ENCODE measurements around the genes LCN8 and MAMDC4.

GRCh38 chr9:136525831-136526552 lies 19.9 kb downstream of the NOTCH1 start:
- PRO-cap, 7 experiments = no peak in any of the 7 experiments
- RAMPAGE, long total RNA, 2 experiments = no peak in any of the 2 experiments

- PRO-cap, 7 experiments = peak in 1 of 7 experiments; most common minus-strand start chr9:136530107 (in 1)
- RAMPAGE, long total RNA, 2 experiments = no peak in any of the 2 experiments
Measured at GRCh38 chr9:136529663-136530292, 16.1 kb downstream of the NOTCH1 start.

DNA sequence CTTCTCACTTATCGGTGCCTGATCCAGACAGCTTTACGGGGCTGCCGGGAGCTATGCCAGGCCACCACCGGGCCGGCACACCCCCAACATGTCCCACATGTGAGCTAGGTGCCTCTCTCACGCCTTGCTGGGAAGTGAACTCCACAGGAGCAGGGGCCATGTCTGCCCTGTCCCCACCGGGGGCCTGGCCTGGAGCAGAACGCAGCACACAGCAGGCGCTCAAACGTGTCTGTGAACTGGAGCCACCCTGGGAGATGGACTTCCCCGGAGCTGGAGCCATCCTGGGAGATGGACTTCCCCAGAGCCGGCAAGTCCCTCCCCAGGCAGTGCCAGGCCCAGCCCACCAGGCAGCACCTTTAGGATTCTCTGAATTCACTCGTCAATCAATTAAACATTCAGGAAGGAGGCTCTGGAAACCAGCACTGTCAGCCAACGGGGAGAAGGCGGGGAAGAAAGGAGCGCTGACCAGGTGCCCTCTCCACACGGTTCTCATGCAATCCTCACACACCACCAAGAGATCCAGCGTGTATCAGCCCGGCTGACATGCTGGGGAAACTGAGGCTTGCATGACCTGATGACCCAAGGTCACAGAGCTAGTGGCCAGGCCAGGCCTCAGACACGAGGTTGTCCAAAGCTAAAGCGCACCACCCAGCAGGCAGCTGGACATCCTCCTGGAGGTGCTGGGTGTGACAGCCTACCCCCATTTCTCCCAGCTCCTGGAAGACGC lies 5.6 kb downstream of the NOTCH1 start:
- PRO-cap, 7 experiments = no peak in any of the 7 experiments
- RAMPAGE, long total RNA, 2 experiments = no peak in any of the 2 experiments

GRCh38 chr9:136551158-136551777 lies 5.4 kb upstream of the NOTCH1 start:
- PRO-cap, 7 experiments = peak in 5 of 7 experiments; most common plus-strand start chr9:136551535 (in 1); most common minus-strand start chr9:136551445 (in 5)
- RAMPAGE, long total RNA, 2 experiments = no peak in any of the 2 experiments

DNA sequence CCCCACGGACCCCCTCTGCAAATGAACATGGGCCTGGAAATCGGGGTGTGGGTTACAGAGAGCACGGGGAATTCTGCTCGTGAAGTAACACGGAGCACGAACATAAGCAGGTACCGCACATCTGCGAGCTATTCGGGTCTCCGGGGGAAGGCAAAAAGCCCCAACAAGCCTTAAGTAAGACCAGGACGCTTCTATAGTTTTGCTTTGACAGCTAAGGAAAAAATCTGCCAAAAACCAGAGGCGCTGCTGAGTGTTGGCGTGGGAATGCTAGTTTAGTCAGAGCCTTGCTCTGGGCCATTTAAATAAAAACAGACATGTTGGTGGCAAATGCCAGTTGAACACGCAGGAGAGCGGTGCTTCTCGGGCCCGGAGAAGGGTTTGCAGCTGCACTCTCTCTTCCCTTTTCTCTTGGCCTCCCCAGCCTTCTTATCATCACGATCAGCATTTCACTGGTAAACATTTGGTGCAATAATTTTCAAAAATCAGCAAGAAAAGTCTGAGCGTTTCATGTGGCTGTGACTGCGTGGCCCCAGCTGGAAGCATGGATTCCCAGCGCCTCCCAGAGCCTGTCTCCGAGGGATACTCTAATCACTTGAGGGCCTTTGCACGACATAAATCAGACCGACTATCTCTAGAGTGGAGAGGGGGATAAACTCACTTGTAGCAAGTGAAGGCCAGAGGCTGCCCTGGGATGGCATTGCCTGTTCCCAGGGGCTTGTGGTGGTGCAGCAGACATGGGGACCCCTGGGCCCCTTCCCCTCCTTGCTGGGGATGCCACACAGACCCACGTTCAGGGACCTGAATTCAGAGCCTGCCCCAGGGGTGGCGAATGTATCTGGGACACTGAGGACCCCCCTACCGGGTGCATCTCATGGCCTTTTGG lies 6.4 kb upstream of the NOTCH1 start:
- PRO-cap, 7 experiments = no peak in any of the 7 experiments
- RAMPAGE, long total RNA, 2 experiments = no peak in any of the 2 experiments

DNA sequence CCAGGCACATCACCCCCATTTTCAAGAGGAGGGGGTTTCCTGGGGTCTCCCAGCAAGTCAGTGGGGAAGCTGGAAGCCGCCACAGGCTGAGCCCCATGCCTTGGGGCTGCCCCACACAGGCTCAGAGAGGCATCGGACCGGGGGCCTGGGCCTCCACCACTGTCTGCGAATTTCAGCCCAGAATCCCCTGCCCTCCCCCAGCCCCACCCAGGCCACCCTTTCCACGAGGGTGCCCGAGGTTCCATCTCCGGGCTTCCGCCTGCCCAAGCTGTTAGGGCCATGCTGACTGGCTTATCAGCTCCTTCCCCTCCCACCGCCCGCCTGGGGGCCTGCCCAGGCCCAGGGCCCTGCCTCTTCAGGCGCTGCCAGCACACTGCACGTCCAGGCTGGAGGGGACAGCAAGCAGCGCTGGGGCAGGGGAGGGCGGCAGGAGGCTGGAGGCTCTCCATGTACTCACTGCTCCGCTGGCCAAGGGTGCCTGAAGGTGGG lies 58.0 kb upstream of the EGFL7 start:
- PRO-cap, 7 experiments = no peak in any of the 7 experiments
- RAMPAGE, long total RNA, 2 experiments = no peak in any of the 2 experiments

GRCh38 chr9:136685684-136686515 lies 1.4 kb downstream of the AGPAT2 start:
- PRO-cap, 7 experiments = no peak in any of the 7 experiments
- RAMPAGE, long total RNA, 2 experiments = no peak in any of the 2 experiments

- PRO-cap, 7 experiments = no peak in any of the 7 experiments
- RAMPAGE, long total RNA, 2 experiments = no peak in any of the 2 experiments
Measured at GRCh38 chr9:136728457-136729091, 14.2 kb downstream of the LCN10 start.

DNA sequence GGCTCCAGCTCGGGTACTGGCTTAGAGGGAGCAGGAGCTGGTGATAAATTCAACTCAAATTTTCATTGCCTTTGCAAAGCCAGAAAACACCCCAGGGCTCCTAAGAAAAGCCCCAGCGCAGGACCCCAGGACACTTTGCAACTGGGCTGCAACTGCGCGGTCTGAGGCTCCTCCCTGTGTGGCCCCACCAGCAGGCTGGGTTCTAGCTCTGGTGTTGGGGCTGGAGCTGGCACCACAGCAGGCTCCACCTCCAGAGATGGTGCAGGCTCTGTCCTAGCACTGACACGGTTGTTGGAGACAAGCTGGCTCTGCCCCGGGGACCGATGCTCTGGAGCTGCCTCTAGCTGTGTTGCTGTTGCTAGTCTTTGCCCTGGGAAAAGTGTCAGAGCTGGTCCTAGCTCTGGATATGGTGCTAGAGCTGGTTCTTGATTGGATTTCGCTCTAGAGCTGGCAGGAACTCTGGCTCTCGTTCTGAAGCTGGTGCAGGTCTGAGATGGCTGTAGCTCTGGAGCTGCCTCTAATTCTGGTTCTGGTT lies 13.6 kb downstream of the LCN10 start:
- PRO-cap, 7 experiments = no peak in any of the 7 experiments
- RAMPAGE, long total RNA, 2 experiments = no peak in any of the 2 experiments

DNA sequence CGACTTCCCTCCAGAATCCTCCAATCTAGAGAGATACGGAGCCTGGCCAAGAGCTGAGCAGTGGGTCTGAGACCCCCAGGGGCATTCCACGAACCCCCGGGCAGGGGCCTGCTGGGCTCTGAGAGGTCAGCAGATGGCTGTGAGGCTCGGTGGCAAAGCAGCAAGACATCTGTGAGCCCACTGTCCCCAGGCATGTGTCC lies 999 bp downstream of the LCN8 start:
- PRO-cap, 7 experiments = peak in 1 of 7 experiments; most common plus-strand start position 144 of the sequence (in 1)
- RAMPAGE, long total RNA, 2 experiments = no peak in any of the 2 experiments

DNA sequence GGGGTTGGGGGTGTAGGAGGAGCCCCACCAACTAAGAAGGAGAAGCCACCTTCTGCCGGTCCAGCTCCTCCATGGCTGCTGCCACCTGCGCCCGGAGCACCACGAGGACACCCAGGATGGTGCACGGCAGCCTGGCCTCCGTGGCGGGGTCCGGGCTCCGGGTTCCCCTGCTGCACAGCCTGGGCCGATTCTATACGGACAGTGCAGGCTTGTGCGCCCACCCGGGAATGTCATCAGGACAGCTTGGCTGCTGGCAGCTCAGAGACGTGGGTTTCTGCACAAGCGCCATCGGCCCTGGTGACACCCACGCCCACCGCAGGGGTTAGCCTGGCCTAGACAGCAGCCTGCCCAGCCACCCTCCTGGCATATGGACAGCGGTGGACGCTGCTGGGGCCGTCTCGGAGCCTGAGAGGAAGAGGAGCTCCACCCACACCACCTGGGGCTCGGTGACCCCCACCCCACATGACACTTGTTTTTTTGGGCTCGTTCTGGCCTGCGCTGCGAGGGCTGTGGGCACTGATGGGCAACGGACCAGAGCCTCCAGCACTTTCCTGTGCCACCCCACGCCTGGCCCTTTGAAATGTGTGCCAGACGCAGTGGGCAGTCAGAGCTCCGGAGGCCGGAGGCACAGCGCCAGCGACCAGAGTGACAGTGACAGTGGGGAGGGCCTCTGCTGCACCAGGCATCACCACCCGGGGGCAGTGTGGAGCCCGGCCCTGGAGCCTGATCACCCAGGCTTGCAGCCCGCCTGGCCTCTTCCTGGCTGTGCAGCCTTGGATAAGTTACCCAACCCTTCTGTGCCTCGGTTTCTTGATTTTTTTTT lies at the start of gene LCN8:
Gene LCN8, minus strand, starts transcription at position 386 of the 823 bp plus-strand sequence.
- PRO-cap, 7 experiments = no peak in any of the 7 experiments
- RAMPAGE, long total RNA, 2 experiments = no peak in any of the 2 experiments

DNA sequence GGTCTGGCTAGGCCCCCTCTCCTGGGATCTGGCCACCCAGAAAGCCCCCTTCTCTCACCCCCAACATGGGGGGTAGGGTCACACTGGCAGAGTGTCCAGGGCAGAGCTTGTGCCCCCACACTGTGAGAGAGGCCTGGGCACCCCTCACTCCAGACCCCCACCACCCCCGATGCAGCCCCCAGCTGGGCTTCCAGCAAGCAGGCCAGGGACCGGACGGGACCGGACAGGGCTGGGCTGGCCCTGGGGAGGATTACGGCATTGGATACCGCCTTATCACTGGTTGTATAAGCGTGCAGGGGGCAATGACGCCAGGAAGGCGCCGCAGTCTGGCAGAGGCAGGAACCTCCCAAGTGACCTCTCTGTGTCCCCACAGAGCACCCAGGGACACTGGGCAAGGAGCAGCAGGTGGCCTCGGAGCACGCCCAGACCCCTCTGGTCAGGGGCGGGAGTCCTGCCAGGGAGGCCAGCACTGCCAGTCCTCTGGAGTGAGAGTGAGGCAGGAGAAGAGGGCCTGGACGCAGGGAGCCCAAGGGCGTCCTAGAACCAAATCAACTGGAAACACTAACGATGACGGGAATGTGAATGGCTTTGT lies 693 bp upstream of the LCN15 start:
- PRO-cap, 7 experiments = no peak in any of the 7 experiments
- RAMPAGE, long total RNA, 2 experiments = no peak in any of the 2 experiments

DNA sequence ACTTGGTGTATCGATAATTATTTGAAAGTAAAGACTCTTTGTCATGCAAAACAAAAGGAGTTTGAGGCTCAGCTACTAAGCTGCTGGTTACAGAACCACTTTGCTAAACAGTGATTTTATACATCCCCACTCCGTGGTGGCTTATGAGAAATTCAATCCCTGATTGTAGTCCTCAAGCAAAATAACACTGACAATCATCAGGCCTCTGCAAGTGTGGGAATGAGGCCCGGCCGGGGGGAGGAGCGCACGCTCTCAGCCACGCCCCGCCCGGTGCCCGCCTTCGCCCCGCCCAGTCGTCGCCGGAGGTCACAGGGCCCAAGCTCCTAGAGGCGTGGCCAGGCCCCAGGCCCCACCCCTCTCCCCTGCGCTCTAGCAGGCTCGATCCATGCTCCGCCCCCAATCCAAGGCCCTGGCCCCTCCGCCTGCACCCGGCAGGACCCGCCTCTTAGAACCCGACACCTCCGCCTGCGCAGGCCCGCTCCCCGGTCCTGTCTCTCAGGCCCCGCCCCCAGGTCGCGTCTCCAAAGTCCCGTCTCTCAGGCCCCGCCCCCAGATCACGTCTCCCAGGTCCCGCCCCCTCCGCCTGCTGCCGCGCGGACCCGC lies 471 bp upstream of the TMEM141 start:
- PRO-cap, 7 experiments = peak in 7 of 7 experiments; most common minus-strand start position 497 of the sequence (in 6)
- RAMPAGE, long total RNA, 2 experiments = no peak in any of the 2 experiments

DNA sequence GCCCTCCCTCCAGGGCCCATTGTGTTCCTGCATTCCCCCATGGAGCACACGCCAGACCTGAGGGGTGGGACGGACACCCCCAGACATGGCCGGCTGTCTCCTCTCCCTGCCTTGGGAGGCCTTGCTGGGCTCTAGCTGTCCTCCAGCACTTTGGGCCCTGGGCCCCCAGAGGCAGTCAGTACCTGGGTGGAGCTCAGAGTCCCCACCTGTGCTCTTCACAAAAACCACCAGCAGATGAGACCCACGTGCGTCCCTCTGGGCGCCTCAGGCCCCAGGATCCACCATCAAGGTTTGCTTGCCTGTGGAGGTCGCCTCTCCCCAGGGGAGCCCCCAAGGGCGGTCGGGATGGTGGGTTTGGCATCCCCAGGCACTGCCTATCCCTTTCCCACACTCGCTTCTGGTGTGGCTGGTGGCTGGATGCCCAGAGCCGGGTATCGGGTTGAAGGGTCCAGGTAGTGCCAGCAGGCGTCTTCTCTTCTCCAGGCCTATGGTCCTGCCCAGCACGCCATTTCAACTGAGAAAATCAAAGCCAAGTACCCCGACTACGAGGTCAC lies 1.1 kb downstream of the PHPT1 start:
- PRO-cap, 7 experiments = peak in 1 of 7 experiments; most common minus-strand start position 289 of the sequence (in 1)
- RAMPAGE, long total RNA, 2 experiments = no peak in any of the 2 experiments

DNA sequence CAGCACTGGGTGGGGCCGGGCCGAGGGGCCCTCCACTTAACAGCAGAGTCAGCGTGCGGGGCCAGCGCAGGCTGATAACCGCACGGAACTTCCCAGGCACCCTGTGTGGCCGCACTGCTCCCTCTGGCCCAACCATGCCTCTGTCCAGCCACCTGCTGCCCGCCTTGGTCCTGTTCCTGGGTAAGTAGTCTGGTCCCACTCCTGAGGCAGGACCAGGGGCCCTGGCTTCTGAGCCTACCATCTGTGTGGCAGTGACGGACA lies at the start of gene MAMDC4:
Gene MAMDC4, plus strand, starts transcription at position 64 of the 261 bp plus-strand sequence.
- PRO-cap, 7 experiments = no peak in any of the 7 experiments
- RAMPAGE, long total RNA, 2 experiments = no peak in any of the 2 experiments

GRCh38 chr9:136854242-136854928 lies 2.2 kb downstream of the MAMDC4 start:
- PRO-cap, 7 experiments = no peak in any of the 7 experiments
- RAMPAGE, long total RNA, 2 experiments = no peak in any of the 2 experiments

DNA sequence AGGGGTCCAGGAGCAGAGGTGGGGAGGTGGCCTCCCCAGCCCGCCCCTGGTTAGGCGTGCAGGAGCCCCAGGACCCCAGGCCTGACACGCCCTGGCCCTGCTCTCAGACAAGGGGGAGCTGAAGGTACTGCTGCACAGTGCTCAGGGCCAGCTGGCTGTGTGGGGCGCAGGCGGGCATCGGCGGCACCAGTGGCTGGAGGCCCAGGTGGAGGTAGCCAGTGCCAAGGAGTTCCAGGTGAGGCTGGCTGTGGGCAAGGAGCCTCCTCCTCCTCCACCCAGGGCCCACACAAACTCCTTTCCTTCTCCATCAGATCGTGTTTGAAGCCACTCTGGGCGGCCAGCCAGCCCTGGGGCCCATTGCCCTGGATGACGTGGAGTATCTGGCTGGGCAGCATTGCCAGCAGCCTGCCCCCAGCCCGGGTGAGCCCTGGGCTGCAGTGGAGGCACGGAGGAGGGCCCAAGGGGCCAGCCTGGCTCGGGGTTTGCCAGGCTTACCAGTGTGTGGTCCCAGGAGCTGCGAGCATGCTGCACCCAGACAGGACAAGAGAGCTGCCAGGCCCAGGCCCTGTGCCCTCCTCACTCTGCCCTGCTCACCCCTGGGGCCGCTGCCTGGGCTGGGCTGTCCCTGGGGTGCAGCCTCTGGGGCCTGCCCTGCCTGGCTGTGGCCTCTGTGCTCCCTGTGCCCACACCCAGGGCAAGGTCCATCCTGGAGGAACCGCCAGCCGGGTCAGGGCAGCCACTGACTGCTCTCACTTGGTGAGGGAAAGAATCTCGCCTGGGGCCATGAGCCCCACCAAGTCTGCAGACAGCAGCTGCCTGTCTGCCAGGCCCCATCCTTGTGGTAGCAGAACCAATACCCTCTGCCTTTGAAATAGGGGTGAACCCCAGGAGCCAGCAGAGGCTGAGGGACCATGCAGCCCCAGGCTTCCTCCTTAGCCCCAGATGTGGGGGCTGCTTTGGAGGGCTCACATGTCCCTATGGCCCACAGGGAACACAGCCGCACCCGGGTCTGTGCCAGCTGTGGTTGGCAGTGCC lies 6.9 kb downstream of the EDF1 start:
- PRO-cap, 7 experiments = no peak in any of the 7 experiments
- RAMPAGE, long total RNA, 2 experiments = no peak in any of the 2 experiments

DNA sequence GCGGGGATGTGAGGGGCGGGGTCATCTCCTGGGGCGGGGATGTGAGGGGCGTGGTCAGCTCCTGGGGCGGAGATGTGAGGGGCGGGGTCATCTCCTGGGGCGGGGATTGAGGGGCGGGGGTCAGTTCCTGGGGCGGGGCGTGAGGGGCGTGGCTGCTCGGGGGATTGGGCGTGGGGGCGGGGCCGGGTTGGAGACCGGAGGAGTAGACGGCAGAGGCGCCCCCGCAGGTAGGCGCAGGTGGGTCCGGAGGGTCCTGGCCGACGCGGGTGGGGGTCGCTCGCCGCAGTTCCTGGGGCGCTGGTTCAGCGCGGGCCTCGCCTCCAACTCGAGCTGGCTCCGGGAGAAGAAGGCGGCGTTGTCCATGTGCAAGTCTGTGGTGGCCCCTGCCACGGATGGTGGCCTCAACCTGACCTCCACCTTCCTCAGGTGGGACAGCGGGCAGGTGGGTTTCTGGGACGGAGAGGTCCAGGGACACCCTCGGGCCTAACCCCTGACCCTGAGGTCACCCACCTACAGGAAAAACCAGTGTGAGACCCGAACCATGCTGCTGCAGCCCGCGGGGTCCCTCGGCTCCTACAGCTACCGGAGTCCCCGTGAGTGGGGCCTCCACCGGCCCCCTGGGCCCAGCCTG lies 1.5 kb downstream of the PTGDS start:
- PRO-cap, 7 experiments = no peak in any of the 7 experiments
- RAMPAGE, long total RNA, 2 experiments = no peak in any of the 2 experiments

GRCh38 chr9:137045075-137045968 lies 655 bp downstream of the NPDC1 start:
- PRO-cap, 7 experiments = peak in 5 of 7 experiments; most common plus-strand start chr9:137045569 (in 4)
- RAMPAGE, long total RNA, 2 experiments = no peak in any of the 2 experiments

DNA sequence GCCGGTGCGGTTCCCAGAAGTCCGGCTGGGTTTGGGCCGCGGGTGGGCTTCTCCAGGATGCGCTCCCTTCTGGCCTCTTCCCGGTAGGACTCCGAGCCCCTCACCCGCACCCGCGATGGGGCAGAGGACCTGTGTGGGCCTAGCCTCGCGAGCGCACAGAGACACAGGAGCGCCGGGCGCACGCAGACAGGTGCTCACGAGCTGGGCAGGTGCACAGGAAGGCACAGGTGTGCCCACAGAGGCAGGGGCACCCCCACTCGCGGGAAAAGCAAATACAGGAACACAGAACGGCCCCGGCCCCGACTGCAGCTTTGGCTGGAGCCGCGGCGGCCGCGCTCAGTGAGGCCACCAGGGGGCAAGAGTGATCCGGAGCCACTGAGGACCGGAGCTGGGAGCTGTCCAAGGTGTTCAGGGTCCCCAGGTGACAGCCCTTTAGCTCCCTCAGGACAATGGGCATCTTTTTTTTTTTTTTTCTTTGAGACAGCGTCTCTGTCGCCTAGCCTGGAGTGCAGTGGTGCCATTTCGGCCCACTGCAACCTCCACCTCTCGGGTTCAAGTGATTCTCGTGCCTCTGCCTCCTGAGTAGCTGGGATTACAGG lies 477 bp upstream of the NPDC1 start:
- PRO-cap, 7 experiments = no peak in any of the 7 experiments
- RAMPAGE, long total RNA, 2 experiments = no peak in any of the 2 experiments

All from ovary (tissue), 7 donors.